Neural crest cell (in vitro differentiated cells): ENCODE measurements around the gene IFI44L.

GRCh38 chr1:77847563-77848569 lies 40.6 kb upstream of the NEXN start:
- PRO-cap: no peak

- PRO-cap: no peak
Observed at GRCh38 chr1:77958345-77958808, 20.5 kb downstream of the FUBP1 start.

DNA sequence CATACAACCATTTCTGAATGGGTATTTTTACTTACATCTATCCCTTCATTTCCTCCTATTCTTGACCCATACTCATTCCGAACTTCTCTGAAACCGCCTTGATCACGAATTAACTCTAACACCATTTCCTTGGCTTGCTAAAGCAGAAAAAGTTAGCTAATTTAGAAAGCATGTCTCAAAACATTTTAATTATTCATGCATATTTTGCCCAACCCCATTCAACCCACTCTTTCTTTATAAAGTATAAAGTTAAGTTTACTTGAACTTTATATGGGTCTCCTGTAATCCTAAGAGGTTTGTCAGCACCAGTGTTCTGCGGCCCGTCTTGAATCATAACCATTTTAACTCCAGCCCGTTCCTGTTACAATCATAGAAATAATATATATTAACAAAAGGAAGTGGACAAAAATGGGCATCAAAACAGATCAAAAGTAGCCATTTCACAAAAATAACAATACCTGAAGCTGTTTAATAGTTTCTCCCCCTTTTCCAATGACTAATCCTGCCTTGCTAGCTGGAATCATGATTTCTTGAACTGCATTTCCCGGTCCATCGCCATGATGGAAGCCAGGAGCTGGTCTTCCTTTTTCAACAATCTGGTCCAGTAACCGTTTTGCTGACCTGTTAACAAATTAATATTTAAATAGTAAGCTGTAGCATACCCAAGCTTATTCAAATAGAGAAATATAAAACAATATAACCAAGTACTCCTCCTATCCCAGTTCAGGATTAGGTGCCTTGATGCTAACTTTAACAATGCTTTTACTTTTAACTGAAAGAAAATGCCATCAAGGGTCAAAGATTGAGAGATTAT lies 14.1 kb downstream of the FUBP1 start:
- PRO-cap: no peak

DNA sequence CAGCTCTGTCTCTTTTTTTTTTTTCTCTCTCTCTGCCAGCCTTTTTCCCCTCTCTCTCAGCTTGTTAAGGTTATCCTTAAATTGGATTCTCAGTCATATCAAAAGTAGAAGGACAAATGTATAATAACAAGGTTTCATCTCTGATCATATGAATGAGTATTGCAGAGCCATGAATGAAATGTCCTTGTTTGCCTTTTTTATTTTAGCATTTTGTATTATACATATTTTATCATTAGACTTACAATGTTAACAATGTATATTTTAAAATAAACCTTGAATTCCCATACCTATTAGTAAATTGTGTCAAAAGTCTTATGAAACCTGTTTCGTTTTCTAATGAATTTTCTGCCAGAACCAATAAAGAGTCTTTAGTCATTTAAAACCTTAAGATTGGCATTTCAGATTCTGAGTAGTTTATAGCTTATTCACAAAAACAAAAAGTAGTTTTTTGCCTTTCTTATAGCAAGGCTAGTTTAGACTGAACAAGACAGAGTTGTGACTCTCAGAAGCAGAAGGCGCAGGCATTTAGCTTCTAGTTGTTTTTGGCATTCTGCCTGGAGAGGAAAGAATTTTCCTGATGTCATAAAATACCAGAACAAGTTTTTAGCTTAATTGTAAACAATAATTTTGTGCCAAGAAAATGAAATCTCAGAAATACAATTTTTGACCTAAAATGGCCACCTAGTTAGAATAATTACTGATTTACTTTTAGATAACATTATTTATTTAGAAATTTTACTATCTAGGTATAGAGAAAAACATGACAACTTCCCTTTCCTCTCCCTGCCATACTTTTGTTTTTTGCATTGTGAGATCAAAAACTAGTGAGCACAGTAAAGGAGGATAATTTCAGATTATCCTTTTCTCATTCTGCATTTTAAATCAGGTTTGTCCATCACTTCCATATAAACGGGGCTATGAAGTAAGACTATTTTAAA lies 884 bp downstream of the DNAJB4 start:
- PRO-cap: no peak

- PRO-cap: no peak
Observed at GRCh38 chr1:78619414-78620692, at the start of gene IFI44L. TSS of gene IFI44L (plus strand) at chr1:78620448.

GRCh38 chr1:78623493-78623896 lies 3.2 kb downstream of the IFI44L start:
- PRO-cap: no peak

DNA sequence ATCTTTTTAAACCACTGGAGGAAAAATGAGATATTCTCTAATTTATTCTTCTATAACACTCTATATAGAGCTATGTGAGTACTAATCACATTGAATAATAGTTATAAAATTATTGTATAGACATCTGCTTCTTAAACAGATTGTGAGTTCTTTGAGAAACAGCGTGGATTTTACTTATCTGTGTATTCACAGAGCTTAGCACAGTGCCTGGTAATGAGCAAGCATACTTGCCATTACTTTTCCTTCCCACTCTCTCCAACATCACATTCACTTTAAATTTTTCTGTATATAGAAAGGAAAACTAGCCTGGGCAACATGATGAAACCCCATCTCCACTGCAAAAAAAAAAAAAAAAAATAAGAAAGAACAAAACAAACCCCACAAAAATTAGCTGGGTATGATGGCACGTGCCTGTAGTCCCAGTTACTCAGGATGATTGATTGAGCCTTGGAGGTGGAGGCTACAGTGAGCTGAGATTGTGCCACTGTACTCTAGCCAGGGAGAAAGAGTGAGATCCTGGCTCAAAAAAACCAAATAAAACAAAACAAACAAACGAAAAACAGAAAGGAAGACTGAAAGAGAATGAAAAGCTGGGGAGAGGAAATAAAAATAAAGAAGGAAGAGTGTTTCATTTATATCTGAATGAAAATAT lies 7.5 kb upstream of the IFI44 start:
- PRO-cap: no peak

- PRO-cap: no peak
Observed at GRCh38 chr1:78651074-78651730, 1.6 kb downstream of the IFI44 start.

- PRO-cap: no peak
Observed at GRCh38 chr1:79705313-79705512, 698.7 kb upstream of the ADGRL4 start.

DNA sequence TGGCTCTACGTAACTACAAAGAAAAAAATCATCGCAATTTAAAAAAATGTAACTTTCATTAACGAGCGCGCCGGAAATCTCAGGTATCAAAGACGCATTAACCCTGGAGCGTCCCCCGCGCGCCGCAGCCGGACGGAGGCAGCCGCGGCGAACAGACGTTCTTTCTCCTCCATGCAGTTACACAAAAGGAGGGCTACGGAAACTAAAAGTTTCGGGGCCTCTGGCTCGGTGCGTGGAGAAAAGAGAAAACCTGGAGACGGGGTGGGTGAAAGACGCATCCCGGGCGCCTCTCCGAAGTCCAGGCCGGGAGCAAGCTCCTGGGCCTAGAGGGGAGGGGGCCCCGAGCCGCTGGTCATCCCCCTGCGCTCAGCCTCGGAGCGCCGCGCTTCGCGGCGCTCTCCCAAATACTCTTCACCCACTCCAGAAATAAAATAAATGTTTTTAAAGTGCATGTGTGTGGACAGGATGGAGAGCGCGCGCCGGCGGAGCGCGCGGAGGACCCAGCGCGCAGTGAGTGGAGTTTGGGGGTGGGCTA lies 415 bp upstream of the ADGRL2 start:
- PRO-cap: bidirectional peak, plus-strand start at position 125 of the sequence, minus-strand start at position 157 of the sequence; bidirectional peak, plus-strand start at position 355 of the sequence, minus-strand start at position 406 of the sequence

- PRO-cap: no peak
Observed at GRCh38 chr1:83667697-83668141, 331.2 kb downstream of the TTLL7 start.

DNA sequence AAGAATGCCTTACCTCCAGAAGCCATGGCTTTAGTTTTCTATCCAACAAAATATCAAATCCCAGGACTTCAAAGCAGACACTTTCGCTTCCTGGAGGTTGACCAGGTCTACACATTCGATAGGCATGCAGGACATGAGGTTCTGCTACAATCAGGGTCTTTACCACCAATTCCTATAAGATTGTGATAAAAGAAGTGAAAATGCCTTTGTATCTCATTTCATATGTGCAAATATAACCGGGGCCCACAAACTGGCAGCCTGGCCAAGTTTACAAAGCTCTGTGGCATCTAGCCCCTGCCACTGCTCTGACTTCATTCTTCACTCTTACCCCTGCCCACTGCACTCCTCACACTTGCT lies 65.4 kb downstream of the TTLL7 start:
- PRO-cap: no peak

DNA sequence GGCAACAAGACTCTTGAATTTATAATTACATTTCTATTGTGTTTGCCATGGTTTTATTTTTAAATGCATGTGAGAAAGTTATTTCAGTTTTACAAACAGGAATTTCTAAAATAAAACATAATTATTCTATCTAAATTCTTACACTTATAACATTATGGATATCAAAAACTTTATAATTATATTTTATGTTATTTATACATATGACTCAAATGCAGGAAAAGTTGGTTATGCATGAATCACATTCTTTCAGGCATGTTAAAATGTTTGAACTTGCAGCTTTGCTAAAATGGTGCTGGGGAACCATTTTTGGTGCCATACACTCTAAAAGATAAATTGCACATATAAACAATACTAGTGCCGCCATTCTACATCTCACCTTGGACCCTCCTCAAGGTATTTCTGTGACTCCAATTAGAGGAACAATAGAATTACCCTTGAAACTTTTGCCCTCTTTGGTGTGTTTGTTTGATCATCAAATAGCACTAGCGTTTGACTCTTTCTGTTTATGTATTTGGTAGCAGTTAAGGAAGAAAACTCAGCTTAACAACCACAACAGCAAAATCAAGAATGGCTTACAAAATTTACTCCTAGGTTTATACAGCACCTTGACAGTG lies 962 bp downstream of the PRKACB start:
- PRO-cap: no peak

GRCh38 chr1:84247132-84247930 lies 54.2 kb upstream of the SAMD13 start:
- PRO-cap: no peak

- PRO-cap: no peak
Observed at GRCh38 chr1:84278802-84279626, 22.5 kb upstream of the SAMD13 start.

DNA sequence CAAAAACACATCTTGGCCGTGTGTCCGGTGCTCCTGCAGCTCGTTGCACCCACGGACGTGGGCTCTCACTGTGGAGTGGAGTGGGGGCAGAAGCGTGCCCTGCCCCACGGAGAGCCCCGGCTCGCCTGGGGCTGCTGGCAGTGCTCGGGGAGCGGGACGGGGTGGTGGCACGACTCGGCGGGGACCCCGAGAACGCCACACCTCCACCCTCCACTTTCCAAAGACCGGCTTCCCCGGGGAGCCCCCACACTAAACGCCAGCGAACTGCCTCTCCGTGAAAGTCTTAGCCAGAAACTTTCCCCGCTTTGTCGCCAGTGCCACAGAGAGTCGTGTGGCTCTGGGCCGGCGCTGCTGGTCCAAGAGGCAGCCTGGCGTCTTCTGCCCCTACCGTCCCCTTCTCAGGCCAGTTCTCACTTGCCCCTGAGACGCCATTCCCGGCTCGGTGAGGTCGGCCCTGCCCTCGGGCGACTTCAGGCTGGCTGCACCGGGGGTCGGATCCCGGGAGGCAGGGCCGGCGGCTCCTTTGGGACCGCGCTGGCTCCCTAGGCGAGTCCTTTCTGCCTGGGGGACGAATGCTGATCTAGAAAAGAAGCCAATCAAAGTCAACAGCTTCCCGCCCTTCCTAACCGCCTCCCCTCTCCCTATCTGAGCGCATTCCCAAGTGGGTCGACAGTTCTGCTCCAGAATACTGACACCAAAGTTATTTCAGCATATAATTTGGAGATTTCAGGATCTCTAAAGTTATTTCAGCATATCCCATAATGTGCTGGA lies 2.6 kb upstream of the SAMD13 start:
- PRO-cap: bidirectional peak, plus-strand start at position 406 of the sequence, minus-strand start at position 380 of the sequence; bidirectional peak, plus-strand start at position 637 of the sequence, minus-strand start at position 559 of the sequence

GRCh38 chr1:84503597-84504087 lies 2.5 kb upstream of the SPATA1 start:
- PRO-cap: no peak

DNA sequence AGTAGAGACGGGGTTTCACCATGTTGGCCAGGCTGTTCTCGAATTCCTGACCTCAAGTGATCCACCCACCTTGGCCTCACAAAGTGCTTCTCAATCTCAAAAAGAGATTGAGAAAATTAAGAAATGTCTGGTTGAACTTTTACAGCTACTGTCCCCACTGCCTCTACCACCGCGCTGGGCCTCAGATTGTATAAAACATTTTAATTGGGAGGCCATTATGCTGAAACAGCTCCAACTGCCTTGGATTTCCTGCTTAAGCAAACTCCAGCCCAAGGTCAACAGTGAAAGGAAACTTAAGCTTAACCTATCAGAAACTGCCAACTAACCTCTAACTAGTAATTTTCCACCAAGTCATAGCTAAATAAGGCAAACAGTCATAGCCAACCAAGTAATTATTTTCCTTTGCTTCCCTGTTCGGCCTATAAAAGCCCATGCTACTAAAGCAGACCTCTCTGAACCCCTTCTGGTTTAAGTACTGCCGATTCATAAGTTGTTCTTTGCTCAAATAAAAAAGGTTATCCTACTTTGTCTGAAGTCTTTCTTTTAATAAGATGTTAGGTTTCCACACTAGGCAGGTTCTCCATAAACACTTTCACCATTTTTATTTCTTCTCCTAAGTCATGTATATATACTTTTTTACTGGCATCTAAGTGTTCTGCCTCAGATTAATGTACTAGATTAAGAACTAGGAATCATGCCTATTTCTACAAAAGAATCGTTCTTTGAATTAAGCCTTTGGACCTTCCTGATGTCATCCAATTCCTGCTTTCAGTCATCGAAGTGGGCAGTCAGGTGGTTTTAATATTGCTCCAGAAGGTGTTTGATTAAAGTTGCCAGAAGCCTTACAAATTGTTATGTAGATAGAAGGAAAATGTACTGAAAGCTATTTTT lies 1.1 kb downstream of the CTBS start:
- PRO-cap: no peak

GRCh38 chr1:84620557-84621352 lies 46.5 kb upstream of the CTBS start:
- PRO-cap: bidirectional peak, plus-strand start at chr1:84620779, minus-strand start at chr1:84620688; unidirectional peak, minus-strand start at chr1:84621034

DNA sequence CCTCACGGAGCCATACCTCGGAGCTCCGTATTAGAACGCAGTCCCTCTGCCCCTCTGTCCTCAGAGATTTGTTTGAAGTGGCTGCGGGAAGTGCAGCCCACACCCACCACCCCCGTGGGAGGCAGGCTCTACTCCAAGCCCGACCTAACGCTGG lies 338 bp upstream of the LPAR3 start:
- PRO-cap: no peak